ENCODE measurements around a stretch of chr16.

DNA sequence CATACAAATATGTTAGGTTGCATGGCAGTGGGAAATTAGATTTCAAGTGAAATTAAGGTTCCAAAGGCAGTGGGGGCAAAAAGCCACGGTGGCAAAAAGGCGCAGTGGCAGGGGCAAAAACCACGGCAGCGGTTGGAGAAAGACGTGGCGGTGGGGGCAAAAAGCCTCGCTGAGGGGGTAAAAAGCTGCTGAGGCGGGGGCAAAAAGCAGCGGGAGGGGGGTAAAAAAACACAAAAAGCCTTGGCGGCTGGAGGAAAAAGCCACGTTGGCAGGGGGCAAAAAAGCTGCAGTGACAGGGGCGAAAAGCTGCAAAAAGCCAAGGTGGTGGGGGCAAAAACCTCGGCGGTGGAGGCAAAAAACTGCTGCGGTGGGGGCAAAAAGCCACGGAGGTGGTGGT is 194.1 kb downstream of the SHCBP1 start:
- PRO-cap = no peak
- RAMPAGE, long total RNA, 4 experiments = no peak in any of the 4 experiments

- PRO-cap = no peak
- RAMPAGE, long total RNA, 4 experiments = no peak in any of the 4 experiments
Observed at GRCh38 chr16:46623366-46623567, 2.1 kb upstream of the SHCBP1 start.

- PRO-cap = no peak
- RAMPAGE, long total RNA, 4 experiments = no peak in any of the 4 experiments
Observed at GRCh38 chr16:46649383-46650194, 28.4 kb upstream of the SHCBP1 start.

DNA sequence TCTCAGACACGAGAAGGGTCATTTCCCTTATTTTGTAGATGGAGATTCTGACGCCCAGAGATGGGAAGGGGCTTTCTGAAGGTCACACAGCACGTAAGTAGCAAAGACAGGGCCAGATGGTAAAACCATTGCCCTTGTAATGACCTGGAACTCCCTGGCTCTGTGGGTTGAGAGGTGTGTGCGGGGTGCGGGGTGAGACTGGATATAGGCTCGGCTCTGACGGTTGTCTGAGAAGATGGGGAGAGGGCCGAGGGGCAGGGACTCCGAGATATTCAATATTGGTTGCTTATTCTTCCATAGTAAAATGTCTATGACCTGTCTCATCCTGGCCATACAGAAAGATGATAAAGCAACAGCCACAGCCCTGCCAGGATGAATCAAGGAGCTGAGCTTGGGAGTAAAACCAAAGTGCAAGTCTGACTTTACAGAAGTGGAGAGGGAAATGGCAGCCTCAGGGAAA is 10.5 kb upstream of the MYLK3 start:
- PRO-cap = no peak
- RAMPAGE, long total RNA, 4 experiments = no peak in any of the 4 experiments

- PRO-cap = no peak
- RAMPAGE, long total RNA, 4 experiments = no peak in any of the 4 experiments
Observed at GRCh38 chr16:46829784-46830268, 1.2 kb downstream of the C16orf87 start.

DNA sequence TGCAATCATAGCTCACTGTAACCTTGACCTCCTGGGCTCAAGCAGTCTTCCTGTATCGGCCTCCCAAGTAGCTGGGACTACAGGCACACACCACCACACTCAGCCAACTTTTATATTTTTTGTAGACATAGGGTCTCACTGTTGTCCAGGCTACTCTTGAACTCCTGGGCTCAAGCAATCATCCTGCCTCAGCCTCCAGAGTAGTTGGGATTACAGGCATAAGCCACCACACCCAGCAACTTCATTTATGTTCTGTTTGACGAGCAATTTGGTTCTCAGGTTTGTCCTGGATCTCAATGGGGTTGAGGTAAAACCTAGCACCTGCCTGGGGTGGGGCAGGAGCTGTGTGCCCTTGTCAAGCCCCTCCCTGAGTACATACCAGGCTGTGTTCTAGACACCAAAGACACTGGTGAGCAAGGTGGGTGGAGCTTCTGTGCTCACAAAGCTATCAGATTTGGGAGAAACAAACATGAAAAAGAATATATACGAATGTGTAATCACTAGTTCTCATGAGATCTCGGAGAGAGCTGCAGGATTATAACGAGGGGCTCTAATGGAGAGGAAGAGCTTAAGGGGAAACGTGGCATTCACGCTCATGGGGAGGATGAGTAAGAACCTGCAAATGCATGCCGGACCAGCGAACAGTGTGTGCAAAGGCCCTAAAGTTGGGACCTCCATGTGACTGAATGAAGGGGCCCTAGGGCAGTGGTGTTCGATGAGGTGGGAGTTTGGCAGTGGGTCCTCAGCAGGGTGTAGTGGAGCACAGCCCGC is 19.4 kb downstream of the GPT2 start:
- PRO-cap = no peak
- RAMPAGE, long total RNA, 4 experiments = no peak in any of the 4 experiments

DNA sequence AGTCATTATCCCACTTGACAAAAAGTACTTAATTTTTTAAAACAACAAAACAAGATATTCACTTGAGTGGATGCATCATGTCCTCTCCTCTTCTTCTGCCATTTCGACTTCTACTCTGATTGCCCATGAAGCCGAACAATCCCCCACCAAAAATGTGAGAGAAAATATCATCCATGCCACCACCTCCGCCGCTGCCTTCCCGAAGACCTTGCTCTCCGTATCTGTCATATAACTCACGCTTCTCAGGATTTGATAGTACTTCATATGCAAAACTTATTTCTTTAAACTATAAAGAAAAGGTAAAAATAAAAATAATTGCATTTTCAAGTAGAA is 2.2 kb downstream of the DNAJA2 start:
- PRO-cap = no peak
- RAMPAGE, long total RNA, 4 experiments = no peak in any of the 4 experiments

DNA sequence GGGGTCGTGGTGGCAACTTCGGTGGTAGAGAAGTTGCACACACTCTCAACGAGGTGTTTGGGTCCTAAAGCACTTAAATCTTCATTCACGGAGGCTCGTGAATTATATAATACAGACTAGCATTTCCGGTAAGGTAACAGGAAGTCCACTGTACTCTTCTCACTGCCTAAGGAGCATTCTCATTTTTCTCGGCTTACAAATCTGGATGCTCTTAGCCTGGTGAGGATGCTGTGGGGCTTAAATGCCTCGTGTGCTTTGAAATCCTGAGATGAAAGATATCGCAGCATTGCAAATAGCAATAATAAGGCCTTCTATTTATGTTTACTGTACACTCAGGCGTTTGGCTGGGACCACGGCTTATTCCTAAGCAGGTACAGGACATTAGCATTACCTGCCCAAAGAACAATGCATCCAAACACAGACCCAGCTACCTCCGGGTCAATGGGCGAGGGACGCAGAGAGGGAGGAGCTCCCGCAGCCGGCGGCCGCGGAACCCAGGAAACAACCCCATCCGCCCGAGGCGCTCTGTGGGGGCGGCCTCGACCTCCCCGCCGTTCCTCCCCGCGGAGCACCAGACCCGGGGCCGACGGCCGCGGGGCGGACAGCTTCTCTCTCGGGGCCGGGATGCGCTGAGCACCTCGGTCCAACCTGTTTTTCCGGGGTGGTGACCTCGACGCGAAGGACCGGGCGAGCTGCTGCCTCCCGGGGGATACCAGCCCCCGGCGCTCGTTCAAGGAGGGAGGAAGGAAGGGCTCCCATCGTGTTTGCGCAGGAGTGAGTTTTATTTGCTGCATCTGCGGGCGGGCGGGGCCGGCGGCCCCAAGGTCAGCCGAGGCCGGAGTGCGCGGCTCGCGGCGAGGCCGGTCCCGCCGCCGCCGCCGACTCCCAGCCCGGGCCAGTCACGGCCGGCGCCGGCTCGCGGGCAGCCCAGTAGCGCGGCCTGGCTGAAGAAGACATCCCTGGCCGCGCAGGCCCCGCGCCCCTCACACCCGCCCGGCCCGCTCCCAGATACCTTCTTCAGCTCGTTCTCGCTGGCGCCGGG is 670 bp downstream of the DNAJA2 start:
- PRO-cap = unidirectional peak, plus-strand start at position 574 of the sequence
- RAMPAGE, long total RNA, 4 experiments = no peak in any of the 4 experiments

- PRO-cap = no peak
- RAMPAGE, long total RNA, 4 experiments = no peak in any of the 4 experiments
Observed at GRCh38 chr16:47037430-47038628, 64.4 kb upstream of the DNAJA2 start.

DNA sequence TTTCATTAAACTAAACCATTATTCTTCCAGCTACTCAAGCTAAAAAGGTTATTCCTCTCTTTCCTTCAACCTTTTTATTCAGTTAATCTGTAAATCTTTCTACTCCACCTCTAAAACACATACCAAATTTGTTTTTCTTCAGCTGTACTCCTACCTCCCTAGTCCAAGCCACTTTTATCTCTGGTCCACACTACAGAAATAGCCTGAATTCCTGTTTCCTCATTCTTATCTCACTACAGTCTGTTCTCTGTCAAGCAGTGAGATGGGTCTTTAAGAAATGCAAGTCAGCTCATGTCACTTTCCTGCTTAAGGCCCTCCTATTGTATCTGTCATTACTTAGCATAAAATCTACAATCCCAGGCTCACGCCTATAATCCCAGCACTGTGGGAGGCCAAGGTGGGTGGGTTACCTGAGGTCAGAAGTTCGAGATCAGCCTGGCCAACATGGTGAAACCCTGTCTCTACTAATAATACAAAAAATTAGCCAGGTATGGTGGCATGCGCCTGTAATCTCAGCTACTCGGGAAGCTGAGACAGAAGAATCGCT is 7.0 kb downstream of the PHKB start:
- PRO-cap = no peak
- RAMPAGE, long total RNA, 4 experiments = no peak in any of the 4 experiments

DNA sequence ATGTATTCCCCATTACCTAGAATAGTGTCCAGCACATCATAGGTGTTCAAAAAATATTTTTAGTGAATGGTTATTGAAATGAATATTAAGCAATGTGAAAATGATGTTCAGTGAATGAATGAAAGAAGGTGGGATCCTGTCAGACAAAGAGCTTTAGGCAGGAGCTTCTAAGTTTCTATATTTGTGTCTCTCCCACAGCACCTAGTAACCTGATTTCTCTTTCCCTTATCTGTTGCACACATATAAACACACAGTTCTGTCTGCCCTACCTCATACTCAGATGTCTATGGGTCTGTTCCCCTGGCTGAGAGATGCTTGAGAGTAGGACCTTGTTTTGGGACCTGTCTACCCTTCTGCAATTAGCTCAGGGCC is 6.1 kb upstream of the LONP2 start:
- PRO-cap = no peak
- RAMPAGE, long total RNA, 4 experiments = no peak in any of the 4 experiments

DNA sequence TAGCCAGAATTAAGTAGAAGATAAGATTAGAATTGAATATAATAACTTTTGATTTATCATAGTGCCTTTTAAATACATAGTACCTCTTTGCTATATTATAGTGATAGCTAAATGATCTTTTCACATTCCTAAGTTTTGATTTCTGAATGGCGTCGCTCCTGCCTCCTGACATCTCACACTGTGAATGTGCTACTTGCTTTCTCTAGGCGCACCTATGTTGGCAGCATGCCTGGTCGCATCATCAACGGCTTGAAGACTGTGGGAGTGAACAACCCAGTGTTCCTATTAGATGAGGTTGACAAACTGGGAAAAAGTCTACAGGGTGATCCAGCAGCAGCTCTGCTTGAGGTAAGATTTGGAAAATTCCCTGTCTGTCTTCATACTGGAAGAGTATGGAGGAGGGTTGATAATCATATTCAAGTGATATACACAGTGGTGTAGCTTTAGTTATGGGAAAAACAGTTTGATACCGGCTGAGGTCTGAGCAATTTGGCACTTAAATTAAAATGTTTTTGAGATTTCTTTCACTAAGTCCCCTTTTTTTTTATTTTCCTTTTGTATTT is 29.9 kb upstream of the ABCC11 start:
- PRO-cap = no peak
- RAMPAGE, long total RNA, 4 experiments = no peak in any of the 4 experiments

GRCh38 chr16:48386797-48387333 is 1.7 kb upstream of the SIAH1 start:
- PRO-cap = unidirectional peak, minus-strand start at chr16:48387106
- RAMPAGE, long total RNA, 4 experiments = no peak in any of the 4 experiments

- PRO-cap = no peak
- RAMPAGE, long total RNA, 4 experiments = no peak in any of the 4 experiments
Observed at GRCh38 chr16:48536851-48537356, 73.1 kb downstream of the N4BP1 start.

GRCh38 chr16:49132701-49133032 is 149.0 kb downstream of the CBLN1 start:
- PRO-cap = no peak
- RAMPAGE, long total RNA, 4 experiments = no peak in any of the 4 experiments

DNA sequence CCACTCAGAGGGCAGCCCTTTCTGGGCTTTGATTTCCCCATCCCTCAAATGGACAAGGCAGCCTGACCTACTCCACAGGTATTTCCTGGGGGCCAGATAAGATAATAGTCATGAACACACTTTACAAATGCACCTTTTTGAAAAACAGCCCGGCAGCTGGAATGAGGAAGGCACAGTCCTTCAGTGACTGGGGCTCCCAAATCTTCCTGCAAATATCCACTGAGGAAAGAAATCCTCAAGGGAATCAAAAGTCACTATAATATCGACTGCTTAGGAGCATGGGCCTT is 61.6 kb downstream of the C16orf78 start:
- PRO-cap = no peak
- RAMPAGE, long total RNA, 4 experiments = no peak in any of the 4 experiments

DNA sequence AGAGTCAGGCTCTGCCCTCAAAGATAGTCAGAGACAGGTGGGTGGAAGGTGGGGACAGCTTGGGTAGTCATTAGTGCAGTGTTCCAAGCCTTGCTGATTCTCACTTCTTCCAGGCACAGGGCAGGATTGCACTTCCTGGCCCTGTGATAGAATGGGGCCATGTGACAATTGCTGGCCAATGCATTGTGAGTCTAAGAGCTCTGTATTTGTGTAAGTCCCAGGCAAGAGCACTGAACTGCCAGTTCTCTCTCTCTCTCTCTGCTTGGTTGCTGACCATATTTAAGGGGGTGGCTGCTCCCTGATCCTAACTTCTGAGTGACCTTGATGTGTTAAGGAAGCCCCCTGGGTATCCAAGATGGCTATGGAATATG is 112.1 kb downstream of the C16orf78 start:
- PRO-cap = no peak
- RAMPAGE, long total RNA, 4 experiments = no peak in any of the 4 experiments

DNA sequence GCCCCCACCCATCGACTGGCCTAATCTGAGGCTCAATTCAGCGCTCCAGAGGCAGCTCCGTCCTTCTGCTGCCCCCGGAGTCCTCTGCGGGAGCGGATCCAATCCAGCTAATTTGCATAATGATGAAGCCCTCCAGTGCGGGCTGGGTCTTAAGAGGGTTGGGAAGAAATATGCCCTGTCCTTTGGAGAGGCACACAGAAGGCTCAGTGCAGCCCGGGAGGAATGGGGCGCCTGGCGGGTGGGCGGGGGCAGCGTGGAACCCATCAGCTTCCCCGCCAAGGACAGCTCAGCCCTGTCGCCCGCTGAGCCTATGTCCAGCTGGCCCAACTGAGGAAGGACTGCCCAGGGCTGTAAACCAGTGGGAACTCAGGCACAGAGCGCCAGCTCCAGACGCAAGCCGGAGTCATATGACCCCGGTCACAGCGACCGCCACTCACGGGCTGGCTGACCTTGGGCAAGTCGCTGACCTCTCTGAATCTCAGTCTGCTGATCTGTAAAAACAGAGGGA is 169.9 kb downstream of the C16orf78 start:
- PRO-cap = no peak
- RAMPAGE, long total RNA, 4 experiments = no peak in any of the 4 experiments

- PRO-cap = no peak
- RAMPAGE, long total RNA, 4 experiments = no peak in any of the 4 experiments
Observed at GRCh38 chr16:49755271-49755904, 100.5 kb downstream of the ZNF423 start.

DNA sequence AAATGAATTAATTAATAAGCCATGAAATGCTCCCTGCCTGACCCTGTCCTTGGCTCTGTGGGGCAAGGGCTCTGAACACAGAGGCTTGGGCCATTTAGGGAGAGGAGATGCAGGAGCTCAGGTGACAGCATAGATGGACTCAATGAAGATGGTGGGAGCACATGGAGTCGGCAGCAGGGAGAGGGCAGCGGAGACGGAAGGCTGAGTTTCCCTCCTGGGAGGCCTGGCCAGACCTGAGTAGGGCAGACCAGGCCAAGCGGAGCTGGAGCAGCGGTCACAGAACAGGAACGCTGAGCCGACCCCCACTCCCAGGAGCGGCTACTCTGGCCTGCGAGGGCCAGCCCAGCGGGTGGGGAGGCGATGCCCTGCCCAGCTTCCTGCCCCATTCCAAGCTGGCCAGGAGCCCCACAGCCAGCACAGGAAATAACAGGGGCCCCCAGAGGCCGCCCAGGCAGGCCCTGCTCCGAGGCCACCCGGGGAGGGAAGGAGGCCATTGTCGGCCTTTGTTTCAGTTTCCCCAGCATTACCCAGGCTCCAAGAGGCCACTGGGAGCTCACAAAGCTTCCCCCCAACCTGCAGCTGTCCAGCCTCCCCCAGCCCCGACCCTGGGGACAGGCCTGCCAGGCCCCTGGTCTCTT is 79.8 kb downstream of the ZNF423 start:
- PRO-cap = no peak
- RAMPAGE, long total RNA, 4 experiments = no peak in any of the 4 experiments